SEM (cell line): ENCODE measurements around a stretch of chr6.

DNA sequence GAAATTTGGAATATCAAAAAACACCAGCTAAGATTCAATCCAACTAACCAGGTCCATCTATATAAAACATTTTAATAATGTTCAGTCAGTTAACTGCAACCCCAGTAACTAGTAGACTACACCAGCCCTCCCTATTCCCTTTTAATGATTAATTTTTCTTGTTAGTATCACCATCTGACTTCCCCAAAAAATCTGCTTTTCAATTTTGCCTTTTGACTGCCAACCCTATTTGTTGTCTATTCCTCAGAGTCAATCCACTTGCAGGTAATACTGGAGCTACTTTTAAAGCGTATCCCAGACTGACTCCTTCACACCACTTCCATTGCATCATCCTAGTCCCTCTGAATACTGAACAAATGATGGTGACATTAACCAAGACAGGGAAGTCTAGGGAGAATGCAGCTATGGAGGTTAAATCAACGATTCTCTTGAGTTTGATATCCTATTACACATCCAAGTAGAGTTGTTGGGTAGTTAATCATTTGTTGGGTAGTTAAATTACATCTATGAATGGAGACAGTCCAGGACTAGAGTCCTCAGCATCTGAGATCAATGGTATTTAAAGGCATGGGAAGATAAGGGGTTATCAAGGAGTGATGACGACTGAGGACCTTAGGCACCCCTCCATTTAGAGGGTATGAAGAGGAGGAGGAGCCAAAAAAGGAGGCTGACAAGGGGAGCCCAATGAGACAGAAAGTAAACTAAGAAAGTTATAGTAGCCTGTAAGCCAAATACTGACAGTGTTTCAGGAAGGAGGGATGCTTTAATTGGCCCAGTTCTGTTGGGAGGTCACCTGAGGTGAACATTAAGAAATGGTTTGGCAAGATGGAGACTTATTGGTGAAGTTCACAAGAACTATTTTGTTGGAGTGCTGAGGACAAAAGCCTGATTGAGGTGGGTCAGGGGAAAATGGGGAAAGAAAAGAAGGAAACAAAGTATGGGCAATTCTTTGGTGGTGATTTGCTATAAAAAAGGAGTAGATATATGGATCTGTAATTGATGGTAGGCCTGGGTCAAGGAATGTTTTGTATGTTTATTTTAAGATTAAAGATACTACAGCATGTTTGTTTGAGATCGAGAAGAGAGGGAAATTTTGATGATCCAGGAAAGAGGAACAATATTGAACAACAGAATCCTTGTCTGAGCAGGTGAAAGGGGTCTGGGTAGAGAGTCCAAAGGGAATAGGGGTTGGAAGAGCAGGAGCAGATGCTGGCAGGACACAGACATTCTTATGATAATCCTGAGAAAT is 2.3 kb downstream of the OGFRL1 start:
- PRO-cap, result no peak

DNA sequence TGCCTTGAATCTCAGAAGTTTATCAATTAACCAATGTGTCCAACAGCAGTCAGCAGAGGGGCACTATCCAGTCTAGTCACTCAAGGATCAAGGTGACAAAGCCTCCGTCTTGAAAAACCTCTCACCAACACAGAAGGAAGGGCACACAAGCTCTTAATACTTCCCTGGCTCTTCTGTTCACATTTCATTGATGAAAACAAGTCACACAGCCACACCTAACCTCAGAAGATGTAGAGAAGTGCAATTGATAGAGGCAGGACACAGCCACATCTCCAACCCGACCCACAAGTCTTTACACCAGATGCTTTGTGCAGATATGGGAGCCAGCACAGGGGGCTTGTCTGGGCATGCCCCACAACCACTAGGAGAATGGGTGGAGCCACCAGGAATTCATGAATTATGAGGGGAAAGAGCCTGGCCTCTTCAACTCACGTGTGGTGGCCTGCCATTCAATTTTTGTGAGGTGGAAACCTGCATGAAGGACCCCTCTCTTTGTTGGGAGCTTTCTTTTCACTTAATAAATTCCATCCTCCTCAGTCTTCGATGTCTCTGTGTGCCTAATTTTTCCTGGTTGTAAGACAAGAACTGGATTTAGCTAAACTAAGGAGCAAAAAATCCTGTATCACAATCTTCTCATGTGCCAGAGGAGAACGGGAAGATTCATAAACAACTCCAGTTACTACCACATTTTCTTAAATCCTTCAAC is 79.1 kb downstream of the OGFRL1 start:
- PRO-cap, result no peak

- PRO-cap, result no peak
Observed at GRCh38 chr6:71375559-71376249, 87.1 kb downstream of the OGFRL1 start.

DNA sequence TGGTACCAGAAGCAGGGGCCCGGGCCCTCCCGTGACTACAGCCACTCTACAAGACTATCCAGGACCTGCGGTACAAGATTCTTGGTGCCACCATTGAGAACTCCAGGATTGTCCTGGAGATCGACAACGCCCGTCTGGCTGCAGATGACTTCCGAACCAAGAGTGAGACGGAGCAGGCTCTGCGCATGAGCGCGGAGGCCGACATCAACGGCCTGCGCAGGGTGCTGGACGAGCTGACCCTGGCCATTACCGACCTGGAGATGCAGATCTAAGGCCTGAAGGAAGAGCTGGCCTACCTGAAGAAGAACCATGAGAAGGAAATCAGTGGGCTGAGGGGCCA is 296.4 kb downstream of the OGFRL1 start:
- PRO-cap, result no peak

DNA sequence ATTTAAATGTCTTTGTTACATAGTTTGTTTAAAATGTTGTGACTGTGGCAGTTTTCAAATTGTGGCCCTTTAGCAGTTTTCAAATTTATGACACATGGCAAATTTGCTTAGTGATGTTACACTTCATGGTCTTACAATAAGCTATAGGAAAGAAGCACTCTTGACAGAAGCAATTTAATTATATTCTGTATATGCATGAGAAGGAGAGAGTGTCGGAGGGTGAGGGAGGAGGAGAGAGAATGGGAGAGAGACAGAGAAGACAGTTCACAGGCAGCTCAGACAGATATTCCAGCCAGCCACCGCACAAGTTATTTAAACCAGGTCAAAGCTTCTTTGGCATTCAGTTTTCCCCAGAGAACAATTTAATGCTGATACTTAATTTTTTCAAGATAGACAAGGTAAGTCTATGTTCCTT is 255.4 kb upstream of the KCNQ5 start:
- PRO-cap, result no peak

DNA sequence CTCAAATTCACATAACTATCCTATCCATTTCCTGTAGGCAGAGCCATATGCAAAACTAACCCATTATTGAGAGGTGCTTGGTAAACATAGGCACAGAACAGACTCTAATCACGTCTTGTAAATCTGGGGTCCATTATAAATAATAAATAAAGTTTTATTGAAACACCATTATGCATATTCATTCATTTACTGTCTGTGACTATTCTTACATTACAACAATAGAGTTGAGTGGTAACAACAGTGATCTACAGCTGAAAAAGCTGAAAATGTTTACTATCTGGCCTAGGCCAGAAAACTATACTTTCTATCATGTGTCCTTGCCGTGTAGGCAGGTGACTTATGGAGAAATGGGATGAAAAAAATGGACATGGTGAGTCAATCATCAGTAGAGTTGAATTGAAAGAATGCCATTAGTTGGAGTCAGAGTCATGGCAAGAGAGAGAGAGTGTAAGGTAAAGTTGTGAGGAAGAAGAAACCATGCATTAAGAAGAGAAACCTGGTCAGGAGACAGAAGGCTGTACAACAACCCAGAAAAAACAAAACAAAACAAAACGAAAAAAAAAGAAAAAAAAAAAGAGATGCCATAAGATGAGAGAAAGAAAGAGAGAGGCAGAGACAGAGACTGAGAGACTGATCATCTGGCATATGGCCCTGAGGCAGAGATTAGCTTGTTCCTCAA is 25.2 kb downstream of the KCNQ5 start:
- PRO-cap, result no peak

- PRO-cap, result unidirectional peak, minus-strand start at chr6:73085558
Observed at GRCh38 chr6:73085314-73085796, 139.9 kb downstream of the KHDC1L start.

DNA sequence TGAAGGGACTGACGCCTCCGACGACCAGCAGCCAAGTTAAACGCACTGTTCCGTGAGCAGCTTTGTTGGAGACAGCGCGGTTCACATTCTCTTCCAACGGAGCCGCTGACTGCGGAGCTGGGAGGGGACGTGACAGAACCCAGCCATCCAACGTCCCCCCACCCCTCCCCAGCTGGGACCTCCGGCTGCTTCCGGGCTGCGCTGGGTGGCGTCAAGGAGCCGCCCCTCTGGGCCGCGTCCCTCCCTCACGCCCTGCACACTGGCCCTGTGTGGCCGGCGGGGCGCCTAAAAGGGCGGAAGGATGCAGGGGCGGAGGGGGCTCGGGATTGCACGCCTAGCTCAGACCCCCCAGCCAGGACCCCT is 36.3 kb upstream of the KHDC1 start:
- PRO-cap, result no peak

DNA sequence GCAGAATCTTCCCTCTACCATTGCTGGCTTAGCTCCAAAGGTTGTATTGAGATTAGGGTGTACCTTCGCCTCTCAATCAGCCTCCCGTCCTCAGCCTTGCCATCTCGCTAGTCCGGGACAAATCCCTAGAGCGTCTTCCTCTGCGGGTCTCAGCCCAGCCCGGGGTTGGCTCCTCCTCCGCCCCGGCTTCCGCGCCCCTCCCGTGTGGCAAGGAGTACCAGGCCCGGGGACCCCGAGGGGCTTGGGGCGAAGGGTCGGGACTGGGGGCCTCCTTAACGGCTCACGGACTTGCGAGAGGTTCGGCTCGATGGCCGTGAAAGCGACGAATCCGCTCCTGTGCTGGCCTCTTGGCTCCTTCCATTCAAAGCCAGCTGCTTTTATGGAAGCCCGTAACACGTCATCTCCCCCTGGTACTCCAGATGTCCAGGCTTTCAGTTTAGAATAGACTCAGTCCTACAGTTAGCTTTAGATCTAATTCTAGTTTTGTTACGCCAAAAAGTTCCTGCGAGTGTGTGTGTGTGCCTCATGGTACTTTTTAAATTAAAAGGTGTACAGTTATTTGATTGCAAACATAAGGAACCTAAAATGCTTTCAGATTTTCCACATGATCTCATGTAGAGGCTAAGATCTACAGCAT is 730 bp upstream of the EEF1A1 start:
- PRO-cap, result bidirectional peak, plus-strand start at position 188 of the sequence, minus-strand start at position 112 of the sequence; bidirectional peak, plus-strand start at position 418 of the sequence, minus-strand start at position 381 of the sequence

DNA sequence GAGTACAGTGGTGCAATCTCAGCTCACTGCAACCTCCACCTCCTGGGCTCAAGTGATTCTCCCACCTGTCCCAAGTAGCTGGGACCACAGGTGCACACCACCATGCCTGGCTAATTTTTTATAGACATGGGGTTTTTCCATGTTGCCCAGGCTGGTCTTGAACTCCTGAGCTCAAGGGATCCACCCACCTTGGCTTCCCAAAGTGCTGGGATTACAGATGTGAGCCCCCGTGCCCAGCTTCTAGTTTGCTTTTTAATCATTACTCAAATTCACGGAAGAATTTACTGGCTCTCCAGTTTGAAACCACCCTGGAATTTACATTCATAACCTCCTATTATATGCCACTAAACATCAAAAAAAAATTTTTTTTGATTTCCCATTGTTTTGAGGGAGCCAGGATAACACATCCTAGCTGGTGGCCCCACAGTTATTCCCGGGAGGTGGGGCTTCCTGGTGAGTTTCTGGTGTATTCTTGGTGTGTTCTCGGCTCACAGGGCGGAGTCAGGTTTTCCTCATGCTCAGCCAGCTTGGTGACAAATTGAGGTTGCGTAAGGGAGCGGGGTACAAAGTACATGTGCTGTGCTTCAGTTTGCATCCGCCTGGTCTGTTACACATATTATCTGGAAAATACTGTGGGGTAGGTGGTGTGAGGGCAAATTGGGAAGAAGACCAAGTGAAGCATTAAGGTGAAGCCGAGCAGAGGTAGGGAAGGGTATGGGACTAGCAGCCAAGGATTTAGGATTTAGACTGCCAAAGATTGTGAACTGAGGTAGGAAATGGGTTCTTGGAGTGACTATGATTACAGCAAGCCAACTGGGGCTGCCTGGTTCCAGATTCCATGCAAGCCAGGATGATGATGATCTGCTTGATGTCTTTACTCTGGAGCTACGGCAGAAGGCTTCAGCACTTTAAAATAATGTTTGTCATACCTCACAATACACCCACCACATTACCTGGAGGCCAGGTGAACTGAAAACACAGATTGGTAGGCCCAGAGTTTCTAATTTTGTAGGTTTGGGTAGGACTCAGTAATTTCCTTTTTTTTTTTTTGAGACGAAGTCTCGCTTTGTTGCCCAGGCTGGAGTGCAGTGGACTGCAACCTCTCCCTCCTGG is 46.2 kb upstream of the EEF1A1 start:
- PRO-cap, result no peak

DNA sequence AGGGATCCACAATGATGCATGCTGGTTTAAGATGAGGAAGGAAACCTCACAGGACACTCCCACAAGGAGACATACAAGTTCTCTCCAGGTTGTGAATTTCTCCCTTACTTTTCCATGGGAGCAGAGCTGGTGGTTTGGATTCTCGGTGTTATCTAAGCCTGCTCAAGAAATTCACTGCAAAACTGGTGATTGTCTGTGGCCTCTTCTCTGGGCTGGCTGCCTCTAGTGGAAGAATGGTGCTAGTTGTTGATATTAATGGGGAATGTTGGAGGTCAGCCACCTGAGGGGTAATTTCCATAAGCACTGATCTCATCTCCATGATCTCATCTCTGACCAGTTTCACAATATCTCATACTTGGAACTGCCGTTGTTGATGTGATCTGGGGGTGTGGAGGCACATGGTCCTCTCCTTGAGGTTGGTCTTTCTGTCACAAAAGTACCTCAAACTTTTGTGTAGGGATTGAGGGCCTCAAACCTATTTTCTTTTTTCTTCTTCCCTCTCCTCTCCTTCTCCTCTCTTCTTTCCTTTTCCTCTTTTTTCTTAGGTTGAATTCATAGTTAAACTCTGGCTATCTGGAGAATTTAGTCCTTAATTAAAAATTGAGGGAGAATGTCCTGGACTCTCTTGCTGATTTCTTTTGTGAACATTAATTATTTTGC is 102.6 kb downstream of the CD109 start:
- PRO-cap, result no peak

DNA sequence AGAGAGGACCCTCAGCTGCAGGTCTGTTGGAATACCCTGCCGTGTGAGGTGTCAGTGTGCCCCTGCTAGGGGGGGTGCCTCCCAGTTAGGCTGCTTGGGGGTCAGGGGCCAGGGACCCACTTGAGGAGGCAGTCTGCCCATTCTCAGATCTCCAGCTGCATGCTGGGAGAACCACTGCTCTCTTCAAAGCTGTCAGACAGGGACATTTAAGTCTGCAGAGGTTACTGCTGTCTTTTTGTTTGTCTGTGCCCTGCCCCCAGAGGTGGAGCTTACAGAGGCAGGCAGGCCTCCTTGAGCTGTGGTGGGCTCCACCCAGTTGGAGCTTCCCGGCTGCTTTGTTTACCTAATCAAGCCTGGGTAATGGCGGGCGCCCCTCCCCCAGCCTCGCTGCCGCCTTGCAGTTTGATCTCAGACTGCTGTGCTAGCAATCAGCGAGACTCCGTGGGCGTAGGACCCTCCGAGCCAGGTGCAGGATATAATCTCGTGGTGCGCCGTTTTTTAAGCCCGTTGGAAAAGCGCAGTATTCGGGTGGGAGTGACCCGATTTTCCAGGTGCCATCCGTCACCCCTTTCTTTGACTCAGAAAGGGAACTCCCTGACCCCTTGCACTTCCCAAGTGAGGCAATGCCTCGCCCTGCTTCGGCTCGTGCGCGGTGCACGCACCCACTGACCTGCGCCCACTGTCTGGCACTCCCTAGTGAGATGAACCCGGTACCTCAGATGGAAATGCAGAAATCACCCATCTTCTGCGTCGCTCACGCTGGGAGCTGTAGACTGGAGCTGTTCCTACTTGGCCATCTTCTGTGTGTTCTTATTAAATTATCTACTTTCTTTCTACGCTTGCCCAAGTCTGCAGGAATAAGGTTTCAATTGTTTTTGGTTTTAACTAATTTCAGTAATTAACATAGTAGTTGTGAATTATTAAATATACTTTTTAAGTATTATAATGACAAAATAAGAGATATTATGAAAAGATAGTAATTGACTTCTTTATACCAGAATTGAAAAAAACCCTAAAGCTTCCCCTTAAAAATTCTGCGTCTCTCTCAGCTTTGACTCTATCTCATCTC is 145.0 kb downstream of the CD109 start:
- PRO-cap, result no peak

DNA sequence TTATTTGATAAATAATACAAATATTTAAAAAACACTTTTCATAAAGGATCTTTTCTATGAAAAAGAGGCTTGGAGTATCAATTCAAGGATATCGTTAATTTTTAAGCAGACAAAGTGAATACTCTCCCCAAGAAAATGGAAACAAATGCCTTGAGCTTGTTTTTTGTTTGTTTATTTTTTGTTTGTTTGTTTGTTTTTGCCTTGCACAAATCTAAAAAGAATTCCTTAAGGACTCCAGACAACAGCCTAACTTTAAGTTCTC is 153.8 kb downstream of the COL12A1 start:
- PRO-cap, result no peak

DNA sequence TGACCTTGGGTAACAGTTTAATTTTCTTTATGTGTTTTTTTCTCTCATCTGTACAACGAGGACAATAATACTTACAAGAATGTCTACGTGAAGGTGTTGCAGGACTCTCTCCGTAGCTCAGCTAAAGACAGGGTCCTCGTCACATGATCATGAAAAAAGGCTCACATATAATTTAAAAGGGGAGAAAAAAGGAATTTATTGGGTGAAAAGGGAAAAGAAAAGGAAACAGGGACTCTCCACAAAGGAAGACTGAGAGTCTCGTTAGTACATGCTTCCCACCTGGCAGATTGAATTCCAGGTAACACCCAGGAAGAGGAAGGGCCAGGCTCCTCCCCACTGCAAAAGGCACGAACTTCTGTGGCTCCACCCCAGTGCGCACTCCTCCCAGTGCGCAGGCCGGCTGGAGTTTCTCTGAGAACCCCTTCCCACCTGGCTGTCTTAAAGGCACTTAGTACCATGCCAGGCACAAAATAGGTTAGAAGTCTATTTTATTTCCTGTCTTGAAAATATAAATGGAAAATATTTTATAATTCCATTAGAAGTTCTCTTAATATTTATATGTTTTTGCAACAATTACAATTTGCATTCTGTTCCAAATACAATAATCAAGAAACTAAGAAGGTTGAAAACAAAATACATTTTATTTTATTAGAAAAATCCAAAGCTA is 129.9 kb downstream of the COL12A1 start:
- PRO-cap, result no peak

DNA sequence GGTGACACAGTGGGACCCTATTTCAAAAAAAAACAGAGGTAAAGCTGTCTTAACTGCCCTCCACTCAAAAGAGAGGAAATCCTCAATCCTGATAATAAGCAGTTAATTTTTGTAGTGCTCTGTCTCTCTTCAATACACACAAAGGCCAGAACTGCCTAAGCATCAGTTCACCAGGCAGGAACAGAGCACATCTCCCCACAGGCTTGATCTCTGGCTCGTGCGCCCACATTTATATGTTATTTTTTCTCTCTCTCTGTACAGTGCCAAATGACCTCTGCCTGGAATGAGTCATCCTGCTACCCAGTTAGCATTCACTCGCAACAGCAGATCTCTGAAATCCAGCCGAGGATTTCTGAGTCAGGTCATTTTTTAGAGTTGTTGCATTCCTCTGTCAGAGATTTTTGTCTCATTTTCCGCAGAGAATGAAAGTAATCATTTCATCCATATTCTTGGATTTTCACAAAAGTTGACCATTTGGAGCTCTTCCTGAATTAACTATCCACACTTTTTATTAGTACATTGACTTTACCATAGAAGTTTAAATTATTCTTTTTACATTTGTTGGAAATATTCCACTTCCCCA is 107.1 kb downstream of the COL12A1 start:
- PRO-cap, result no peak

GRCh38 chr6:75206409-75207031 is 667 bp upstream of the COL12A1 start:
- PRO-cap, result no peak

GRCh38 chr6:75244263-75244589 is 625 bp upstream of the COX7A2 start:
- PRO-cap, result no peak

GRCh38 chr6:75255787-75256553 is 12.4 kb upstream of the COX7A2 start:
- PRO-cap, result no peak

DNA sequence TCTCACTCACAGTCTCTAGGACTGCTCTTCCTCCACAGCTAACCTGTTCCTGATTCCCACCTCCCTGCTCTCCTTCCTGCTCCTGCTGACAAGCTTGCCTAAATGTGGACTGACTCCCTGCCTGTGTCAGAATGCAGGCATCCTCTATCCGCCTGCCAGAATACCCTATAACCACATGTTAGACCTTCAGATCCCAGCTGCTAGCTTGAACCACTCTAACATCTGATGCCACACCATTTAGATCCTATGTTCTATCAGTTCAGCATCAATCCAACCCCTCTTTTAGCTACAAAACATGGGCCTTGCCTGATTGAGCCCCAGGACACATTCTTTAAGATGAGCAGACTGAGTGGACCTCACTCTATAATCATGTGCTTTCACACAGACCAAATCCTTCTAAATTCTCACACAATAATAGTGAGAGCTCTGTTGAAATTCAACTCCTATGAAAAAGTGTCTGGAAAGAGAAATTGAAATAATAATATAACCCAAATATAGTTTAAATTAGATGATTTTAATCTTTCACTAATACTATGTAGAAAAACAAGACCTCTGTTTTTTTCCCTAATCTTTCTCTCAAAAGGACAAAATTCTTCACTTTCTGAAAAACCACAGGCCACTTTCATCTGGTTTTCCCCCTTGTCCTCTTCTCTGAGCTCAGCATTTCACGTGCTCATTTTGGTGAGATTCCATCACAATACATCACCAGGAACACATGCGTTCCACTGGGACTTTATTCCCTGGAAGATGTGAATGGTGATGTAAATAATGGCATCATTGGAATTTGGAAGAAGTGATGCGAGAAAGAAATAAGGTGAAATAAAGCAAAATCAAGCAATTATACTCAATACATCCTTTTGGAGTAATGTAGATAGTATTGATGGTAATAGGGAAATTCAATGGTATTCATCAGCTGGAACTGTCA is 11.9 kb downstream of the FILIP1 start:
- PRO-cap, result no peak

- PRO-cap, result no peak
Observed at GRCh38 chr6:75603502-75603968, 1.9 kb downstream of the SENP6 start.